ENCODE measurements around a stretch of chr16.

DNA sequence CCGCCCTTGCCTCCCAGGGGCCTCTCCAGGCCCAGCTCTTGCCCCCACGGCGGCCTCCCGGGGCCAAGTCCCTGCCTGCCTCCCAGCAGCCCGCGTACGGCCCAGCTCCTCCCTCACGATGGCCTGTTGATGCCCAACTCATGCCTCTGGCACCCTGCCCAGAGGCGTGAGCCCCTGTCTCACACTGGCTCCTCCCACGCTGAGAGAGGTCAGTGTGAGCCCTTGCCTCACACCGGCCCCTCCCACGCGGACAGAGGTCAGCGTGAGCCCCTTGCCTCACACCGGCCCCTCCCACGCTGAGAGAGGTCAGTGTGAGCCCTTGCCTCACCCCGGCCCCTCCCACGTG lies 91.2 kb upstream of the PRDM7 start:
- RRBS, result no CpG with 5 or more reads among the region's 18 CpGs

Data from T47D (cell line).